MCF 10A (cell line): ENCODE measurements around the genes CIB3, TMEM38A and ABHD8.

- PRO-cap, result no peak
- RRBS, result no CpG with 5 or more reads among the region's 10 CpGs
Observed at GRCh38 chr19:16089368-16089983, 13.2 kb downstream of the TPM4 start.

GRCh38 chr19:16173457-16173951, at the start of gene CIB3:
Gene CIB3, minus strand, starts transcription at chr19:16173525.
- PRO-cap, result no peak
- RRBS, result no CpG with 5 or more reads among the region's 3 CpGs

DNA sequence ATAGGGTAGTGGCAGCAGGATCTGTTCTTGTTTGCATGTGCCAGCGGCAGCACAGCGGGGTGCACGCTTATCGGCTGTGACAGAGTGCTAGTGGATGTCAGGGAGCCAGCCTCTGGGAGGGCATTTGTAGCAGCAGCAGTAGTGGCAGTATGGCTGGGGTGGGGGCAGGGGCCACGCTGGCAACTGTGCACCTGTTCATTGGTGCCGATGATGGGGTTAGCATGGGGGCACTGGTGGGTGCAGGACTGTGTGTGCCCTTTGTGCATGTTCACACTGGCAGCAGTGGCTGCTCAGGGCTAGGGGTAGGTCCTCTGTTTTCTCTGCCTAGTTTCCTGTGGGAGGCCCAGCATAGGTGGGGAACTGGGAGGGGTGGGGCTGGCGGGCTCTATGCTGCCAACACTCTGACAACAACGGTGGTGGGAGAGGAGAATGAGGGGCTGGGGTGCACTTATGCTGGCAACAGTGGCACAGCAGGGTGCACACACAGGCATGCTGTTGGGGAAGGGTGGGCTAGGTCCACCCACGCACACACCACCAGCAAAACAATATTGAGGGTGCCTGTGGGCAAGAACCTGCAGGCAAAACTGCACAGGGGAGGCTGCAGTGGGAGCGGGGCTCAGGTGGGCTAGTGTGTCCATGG, 19.3 kb downstream of the AP1M1 start:
- PRO-cap, result no peak
- RRBS, result no CpG with 5 or more reads among the region's 10 CpGs

GRCh38 chr19:16404333-16405041, 67.3 kb downstream of the EPS15L1 start:
- PRO-cap, result no peak
- RRBS, result 91% methylated on average over 3 of the region's 23 CpGs

DNA sequence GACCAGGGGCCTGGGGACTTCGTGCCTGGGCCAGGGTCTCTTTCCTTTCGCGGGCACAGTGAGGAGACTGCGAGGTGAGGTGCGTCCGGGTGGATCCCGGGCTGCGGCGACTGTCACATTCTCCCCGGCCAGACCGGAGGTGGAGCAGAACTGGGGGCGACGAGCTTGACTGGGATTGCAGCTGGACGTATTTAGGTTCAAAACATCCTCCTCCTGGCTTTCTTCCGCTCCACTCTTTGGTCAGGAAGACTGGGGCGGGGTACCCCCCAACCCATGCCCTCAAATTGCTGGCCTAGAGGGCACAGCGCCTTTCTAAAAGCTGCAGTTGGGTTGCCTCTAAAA, 502 bp upstream of the CHERP start:
- PRO-cap, result bidirectional peak, plus-strand start at position 56 of the sequence, minus-strand start at position 115 of the sequence
- RRBS, result under 1% methylated on average over 4 of the region's 17 CpGs

- PRO-cap, result bidirectional peak, plus-strand start at chr19:16569796, minus-strand start at chr19:16569746
- RRBS, result 15% methylated on average over 5 of the region's 21 CpGs
Observed at GRCh38 chr19:16569580-16570526, 2.4 kb downstream of the SLC35E1 start.

DNA sequence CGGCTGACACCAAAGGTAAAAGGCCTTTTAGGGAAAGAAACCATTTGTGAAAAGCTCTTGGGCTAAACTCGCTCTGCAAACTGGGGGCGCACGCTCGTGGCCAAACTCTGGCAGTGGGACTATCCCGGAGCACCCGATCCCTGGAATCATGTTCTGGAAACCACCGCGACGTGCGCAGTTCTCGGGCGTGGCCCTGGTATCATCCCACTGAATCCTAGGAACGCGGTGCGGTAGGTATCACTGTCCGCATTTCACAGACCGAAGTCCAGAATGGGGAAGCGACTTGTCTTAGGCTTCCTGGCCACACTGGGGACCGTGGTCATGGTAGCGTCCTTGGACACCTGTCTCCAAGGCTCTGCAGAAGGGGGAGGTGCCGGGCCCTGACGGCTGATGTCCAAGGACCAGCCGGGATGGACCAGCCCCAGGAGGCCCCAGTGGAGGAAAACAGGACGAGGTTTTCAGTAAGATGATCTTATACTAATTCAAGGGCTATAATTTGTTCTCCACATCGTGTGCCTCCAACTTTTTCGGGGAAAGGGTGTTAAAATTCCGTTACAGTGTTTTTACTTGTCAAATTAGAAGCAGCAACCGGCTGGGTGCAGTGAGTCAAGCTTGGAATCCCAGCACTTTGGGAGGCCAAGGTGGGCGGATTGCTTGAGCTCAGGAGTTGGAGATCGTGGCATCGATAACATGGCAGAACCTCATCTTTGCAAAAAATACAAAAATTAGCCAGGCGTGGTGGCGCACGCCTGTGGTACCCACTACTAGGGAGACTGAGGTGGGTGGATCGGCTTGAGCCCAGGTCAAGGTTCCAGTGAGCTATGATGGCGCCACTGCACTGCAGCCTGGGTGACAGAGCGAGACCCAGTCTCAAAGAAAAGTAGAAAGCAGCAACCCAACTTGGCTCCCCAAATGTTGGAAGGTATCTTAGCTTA, 846 bp upstream of the SLC35E1 start:
- PRO-cap, result bidirectional peak, plus-strand start at position 207 of the sequence, minus-strand start at position 142 of the sequence
- RRBS, result no CpG with 5 or more reads among the region's 38 CpGs

GRCh38 chr19:16585165-16585597, 13.0 kb upstream of the SLC35E1 start:
- PRO-cap, result no peak
- RRBS, result no CpG with 5 or more reads among the region's 8 CpGs

DNA sequence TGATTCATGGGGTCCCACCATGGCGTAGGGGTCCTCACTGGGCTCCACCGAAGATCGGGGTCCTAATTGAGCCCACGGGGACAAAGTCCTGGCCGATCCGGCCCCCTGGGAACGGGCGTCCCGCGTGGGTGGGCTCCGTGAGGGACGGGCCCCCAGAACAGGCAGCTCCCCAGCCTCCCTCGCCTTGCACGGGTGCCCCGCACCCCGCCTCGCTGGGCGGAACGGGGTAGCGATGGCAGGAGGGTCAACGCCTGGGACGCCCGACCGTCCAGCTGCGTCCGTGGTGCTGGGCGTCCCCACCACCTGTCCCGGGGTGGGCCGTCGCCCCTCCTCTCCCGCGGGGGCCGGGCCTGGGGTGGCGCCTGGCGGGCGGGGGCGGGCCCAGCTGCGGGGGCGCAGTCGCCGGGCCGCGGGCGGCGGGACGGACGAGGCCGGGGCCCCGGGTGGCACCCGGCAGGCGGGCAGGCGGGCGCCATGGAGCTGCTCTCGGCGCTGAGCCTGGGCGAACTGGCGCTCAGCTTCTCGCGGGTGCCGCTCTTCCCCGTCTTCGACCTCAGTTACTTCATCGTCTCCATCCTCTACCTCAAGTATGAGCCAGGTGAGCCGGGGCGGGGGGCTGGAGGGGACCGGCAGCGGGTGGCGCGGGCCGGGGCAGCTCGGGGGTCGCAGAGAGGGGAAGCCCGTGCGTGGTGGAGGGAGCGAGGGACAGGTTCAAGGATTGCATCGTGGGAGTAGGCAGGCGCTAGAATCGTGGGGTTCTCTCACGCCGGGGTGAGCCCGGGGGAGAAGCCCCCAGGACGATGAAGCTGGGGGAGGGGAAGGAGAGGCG, at the start of gene TMEM38A:
Gene TMEM38A (plus strand): TSS at position 396 of the 829 bp plus-strand sequence.
- PRO-cap, result bidirectional peak, plus-strand start at position 428 of the sequence, minus-strand start at position 307 of the sequence
- RRBS, result under 1% methylated on average over 14 of the region's 83 CpGs

- PRO-cap, result no peak
- RRBS, result no CpG with 5 or more reads among the region's 14 CpGs
Observed at GRCh38 chr19:16836331-16836958, 7.2 kb downstream of the SIN3B start.

- PRO-cap, result no peak
- RRBS, result 97% methylated on average over 5 of the region's 31 CpGs
Observed at GRCh38 chr19:16875646-16876424, 13.0 kb upstream of the F2RL3 start.

GRCh38 chr19:16877020-16877388, 11.8 kb upstream of the F2RL3 start:
- PRO-cap, result no peak
- RRBS, result 77% methylated on average over 4 of the region's 10 CpGs

GRCh38 chr19:16892401-16893157, 3.8 kb downstream of the F2RL3 start:
- PRO-cap, result no peak
- RRBS, result no CpG with 5 or more reads among the region's 8 CpGs

DNA sequence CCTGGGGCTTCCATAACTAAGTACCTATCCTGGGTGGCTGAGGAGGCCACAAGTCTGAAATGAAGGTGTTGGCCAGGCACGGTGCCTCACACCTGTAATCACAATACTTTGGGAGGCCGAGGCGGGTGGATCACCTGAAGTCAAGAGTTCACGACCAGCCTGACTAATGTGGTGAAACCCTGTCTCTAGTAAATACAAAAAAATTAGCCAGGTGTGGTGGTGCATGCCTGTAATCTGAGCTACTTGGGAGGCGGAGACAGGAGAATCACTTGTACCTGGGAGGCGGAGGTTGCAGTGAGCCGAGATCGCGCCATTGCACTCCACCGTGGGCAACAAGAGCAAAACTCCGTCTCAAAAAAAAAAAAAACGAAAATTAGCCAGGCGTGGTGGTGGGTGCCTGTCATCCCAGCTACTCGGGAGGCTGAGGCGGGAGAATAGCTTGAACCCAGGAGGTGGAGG, 12.0 kb downstream of the MYO9B start:
- PRO-cap, result no peak
- RRBS, result no CpG with 5 or more reads among the region's 15 CpGs

GRCh38 chr19:17195371-17195729, 19.8 kb upstream of the USE1 start:
- PRO-cap, result no peak
- RRBS, result no CpG with 5 or more reads among the region's 9 CpGs

- PRO-cap, result no peak
- RRBS, result 90% methylated on average over 2 of the region's 27 CpGs
Observed at GRCh38 chr19:17197616-17198306, 17.4 kb upstream of the USE1 start.

- PRO-cap, result no peak
- RRBS, result no CpG with 5 or more reads among the region's 27 CpGs
Observed at GRCh38 chr19:17201657-17202393, 13.3 kb upstream of the USE1 start.

DNA sequence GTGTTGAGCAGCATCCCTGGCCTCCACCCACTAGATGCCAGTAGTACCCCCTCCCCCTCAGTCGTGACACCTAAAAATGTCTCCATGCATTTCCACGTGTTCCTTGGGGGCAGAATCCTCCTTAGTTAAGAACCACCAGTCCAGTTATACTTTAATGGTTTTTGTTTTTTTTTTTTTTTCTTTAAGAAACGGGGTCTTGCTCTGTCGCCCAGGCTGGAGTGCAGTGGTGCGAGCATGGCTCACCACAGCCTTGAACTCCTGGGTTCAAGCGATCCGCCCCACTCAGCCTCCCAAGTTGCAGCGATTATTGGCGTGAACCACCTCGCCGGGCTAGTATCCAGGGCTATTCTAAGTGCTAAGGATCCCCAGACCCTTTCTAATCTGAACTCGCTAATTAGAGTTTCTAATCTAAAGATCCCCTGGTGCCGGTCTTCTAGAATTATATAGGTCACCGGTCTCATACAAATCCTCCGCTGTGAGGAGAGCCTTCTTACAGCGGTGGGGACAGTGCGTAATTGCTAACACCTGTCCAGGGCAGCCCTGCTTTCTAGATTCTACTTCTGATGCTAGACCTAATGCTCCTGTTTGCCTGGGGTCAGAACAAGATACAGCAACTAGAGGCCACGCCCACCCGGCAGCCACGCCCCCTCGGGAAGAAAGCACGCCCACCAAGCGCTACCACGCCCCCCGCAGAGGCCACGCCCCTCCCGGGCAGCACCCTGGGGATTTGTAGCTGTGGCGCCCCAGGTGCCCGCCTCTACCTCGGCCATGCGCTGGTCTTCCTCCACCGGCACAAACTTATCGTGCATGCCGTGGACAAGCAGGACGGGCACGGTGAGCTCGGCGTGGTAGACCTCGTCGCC, 9.5 kb downstream of the ABHD8 start:
- PRO-cap, result no peak
- RRBS, result 36% methylated on average over 14 of the region's 40 CpGs

GRCh38 chr19:17302941-17303898, at the start of gene ABHD8:
Gene ABHD8, minus strand, starts transcription at chr19:17303425.
- PRO-cap, result bidirectional peak, plus-strand start at chr19:17303643, minus-strand start at chr19:17303425
- RRBS, result 2% methylated on average over 32 of the region's 70 CpGs

GRCh38 chr19:17305926-17306981, 582 bp downstream of the MRPL34 start:
- PRO-cap, result bidirectional peak, plus-strand start at chr19:17306077, minus-strand start at chr19:17306043; bidirectional peak, plus-strand start at chr19:17306335, minus-strand start at chr19:17306253; bidirectional peak, plus-strand start at chr19:17306509, minus-strand start at chr19:17306507
- RRBS, result under 1% methylated on average over 15 of the region's 59 CpGs